Retinal pigment epithelial cell (primary cell): Measurements from ENCODE around the gene WARS1.

- RRBS: no CpG with 5 or more reads among the region's 17 CpGs
These were observed 76.2 kb downstream of the BCL11B start for GRCh38 chr14:99195638-99196410.

GRCh38 chr14:99231869-99232579 is 40.0 kb downstream of the BCL11B start:
- RRBS: no CpG with 5 or more reads among the region's 18 CpGs

GRCh38 chr14:99240389-99240892 is 31.6 kb downstream of the BCL11B start:
- RRBS: no CpG with 5 or more reads among the region's 17 CpGs

DNA sequence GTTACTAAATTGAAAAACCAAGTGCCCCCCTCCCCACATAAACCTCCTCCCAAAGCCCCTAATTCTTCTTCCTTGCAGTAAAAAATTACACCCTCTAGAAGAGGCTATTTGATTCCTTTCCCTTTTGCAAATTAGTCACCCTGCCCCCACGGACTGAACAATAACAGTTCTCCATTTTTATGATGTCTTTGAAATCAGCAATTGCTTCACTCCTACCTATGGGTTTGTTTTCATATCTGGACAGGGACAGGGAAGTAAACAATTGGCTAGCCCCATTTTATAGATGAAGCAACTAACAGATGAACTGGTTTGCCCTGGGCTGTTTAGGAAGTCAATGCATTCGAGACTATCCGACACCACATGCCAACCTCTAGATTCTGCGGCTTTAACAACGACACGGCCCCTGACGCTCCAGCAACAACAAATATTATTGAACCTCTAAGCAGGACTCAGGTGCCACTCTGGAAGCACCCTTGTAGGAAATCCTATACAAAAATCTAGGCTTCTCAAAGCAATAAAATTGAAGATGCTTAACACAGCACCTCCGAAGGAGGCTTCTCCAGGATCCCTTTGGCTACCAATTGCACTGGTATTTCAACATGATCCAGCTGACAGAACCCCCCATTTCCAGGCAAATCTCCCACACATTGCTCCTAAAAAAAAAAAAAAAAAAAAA is 28.6 kb downstream of the BCL11B start:
- RRBS: no CpG with 5 or more reads among the region's 8 CpGs

DNA sequence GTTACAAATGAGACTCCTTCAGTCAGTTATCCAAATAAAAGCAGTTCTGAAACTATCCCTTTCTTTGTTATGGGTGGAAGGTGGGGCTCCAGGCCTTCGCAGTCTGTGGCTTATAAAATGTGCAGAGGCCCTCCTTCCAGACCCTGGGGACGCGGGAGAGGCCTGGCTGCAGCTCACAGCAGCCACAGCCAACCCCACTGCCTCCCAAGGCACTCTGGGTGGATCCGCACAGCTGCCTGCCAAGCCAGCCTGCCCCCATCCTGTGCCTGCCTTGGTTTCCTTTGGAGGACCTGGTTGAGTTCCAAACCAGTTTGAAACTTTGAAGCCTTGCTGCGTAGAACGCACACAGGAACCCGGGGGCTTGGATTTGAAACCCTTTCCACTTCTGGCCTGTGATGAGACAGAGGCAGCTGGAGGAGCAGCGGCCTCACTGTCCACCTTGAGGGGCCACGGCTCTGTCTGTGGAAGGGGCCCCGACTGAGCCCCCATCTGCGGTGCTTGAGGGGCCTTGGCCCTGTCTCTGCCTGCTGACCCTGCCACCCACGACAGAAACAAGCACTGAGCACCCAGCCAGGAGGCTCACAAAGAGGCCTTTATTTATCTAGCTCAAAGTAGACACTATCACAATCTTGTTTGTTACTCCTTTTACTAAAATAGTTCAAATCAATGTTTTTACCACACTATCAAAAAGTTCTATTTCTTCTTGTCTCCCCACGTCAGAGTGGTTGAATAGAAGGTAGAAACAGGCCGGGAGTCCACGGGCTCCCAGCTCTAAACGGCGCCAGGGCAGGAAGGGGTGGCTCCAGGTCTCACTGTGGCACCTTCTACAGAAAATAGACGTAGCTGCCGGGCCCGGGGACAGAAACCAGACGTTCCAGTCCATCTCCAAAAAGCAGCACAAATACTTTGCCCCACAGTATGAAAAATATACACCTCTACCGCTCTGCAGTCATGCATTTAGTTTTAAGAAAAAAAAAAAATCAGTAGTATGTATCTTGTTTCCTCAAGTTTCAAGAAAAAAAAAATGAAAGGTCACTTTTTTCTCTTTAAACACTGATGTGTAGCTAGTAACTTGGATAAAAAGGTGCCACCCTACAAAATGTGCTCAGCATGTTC is 30.6 kb downstream of the CCNK start:
- RRBS: 77% methylated on average over 6 of the region's 22 CpGs

- RRBS: no CpG with 5 or more reads among the region's 9 CpGs
These were observed 33.2 kb downstream of the CCNK start for GRCh38 chr14:99514251-99514949.

DNA sequence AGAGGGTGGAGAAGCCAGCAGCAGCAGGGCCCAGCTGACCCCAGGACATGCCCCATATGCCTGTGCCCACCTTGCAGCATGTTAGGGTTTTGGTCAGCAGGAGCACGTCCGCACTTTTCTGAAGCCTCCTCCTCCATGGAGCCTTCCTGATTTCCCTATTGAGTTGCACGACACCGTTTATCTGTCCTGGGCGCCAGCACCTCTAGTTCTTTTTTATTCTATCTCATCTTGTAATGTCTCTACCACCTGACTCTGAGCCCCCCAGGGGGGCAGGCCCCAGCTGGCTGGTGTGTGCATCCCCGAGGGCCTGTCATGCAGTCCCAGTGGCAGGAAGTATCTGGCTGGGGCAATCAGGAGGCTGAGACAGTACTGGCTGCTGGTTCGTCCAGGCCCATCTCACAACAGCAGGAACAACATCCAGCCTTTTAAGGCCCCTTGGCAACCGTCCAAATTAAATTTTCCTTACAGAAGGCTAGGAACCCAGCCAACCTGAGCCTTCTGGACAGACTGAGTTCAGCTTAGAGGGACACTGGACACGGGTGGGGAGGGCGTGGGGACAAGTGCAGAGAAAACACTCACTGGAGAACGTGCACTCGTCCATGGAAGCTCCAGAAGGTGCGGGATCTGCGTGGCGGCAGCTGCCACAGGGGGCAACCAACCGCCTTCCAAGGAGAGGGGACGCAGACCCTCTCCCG is 39.5 kb downstream of the CCDC85C start:
- RRBS: 11% methylated on average over 1 of the region's 18 CpGs

DNA sequence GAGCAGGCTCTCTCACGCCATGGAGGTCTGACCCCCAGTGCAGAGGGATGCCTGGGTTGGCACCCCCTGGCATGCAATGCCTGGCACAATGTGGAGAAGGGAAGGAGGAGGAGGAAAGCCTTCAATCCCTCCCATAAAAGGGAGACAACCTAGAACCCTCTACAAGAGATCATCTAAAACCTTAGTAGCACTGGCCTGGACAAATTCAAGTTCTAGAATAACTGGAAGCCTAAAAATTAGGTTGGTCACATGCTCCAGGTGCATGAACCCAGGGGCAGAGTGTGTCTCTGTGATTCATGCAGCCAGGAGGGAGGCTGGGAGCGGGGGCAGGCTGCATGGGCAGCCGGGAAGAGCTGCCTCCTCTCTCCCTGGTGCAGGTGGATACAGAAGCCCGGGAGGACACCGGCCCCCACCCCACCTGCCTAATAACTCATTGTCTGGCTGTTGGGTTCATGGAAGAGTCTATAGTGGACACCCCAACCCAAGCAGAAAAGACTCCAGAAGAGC is 38.7 kb downstream of the CCDC85C start:
- RRBS: no CpG with 5 or more reads among the region's 5 CpGs

- RRBS: no CpG with 5 or more reads among the region's 10 CpGs
These were observed 27.7 kb downstream of the CCDC85C start for GRCh38 chr14:99576173-99576890.

- RRBS: no CpG with 5 or more reads among the region's 16 CpGs
These were observed 25.4 kb downstream of the CCDC85C start for GRCh38 chr14:99578348-99579182.

GRCh38 chr14:99730482-99730975 is 46.4 kb downstream of the CYP46A1 start:
- RRBS: 2% methylated on average over 9 of the region's 28 CpGs

DNA sequence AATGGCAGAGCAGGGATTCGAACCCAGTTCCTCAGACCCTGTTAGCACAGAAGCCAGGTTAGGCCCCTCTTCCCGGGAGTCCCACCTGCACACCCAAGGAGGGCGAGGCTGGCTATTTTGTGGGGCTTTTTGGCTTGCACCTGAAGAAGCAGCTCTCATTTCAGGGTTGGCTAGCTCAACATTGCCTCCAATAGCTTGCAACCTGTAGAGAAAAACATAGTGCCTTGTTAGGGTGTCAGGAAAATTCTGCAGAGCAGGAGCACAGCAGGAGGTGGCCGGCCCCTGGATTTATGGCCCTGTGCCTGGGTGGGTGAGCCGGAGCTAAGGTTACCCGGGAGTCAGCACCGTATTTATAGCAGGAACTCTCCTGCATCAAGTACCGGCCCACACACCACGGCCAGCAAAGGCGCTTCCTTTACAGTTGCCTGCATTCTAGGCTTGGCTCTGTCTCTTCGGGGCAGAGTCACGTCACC is 52.9 kb upstream of the EML1 start:
- RRBS: 83% methylated on average over 2 of the region's 12 CpGs

GRCh38 chr14:100082050-100082927 is 17.1 kb downstream of the EVL start:
- RRBS: no CpG with 5 or more reads among the region's 13 CpGs

GRCh38 chr14:100109519-100109905 is 44.3 kb downstream of the EVL start:
- RRBS: no CpG with 5 or more reads among the region's 9 CpGs

GRCh38 chr14:100140359-100141403 is 18.8 kb downstream of the DEGS2 start:
- RRBS: no CpG with 5 or more reads among the region's 25 CpGs

- RRBS: 71% methylated on average over 2 of the region's 6 CpGs
These were observed 16.8 kb downstream of the DEGS2 start for GRCh38 chr14:100142583-100143019.

DNA sequence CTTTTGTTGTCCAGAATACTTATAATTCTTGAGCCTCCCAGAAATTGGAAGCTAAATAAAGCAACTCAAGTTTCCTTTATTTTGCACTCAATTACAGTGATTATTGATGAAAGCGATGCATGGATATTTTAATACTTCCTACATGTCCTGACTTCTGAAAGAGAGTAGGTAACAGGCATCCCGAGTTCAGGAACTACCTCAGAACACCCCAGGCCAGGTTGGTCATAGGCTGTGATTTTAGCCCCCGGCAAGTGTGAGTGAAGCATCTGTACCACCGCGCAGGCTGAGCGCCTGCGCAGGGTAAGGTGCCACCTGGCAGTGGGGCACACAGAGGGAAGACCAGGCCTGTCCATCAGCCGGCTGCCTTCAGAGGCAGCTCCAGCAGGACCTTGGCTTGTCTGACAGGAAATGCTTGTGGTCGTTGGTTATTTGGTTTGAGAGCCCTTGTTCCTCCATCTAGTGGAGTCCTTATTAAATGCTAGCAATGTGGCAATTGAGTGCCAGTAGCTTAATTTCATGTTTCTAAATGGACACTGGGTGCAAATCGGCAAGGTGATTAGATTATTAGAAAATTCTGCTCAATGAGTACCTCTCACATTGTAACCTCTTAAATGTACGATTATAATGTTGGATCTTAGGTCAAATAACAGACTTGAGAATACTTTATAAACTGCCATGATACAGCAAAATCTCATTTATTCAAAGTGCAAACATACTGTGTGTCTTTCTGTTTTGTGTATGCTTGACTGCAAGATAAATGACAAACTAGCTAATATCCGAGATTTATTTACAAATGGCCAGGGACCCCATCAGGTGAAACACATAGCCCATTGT is 27.5 kb downstream of the SLC25A29 start:
- RRBS: no CpG with 5 or more reads among the region's 12 CpGs

DNA sequence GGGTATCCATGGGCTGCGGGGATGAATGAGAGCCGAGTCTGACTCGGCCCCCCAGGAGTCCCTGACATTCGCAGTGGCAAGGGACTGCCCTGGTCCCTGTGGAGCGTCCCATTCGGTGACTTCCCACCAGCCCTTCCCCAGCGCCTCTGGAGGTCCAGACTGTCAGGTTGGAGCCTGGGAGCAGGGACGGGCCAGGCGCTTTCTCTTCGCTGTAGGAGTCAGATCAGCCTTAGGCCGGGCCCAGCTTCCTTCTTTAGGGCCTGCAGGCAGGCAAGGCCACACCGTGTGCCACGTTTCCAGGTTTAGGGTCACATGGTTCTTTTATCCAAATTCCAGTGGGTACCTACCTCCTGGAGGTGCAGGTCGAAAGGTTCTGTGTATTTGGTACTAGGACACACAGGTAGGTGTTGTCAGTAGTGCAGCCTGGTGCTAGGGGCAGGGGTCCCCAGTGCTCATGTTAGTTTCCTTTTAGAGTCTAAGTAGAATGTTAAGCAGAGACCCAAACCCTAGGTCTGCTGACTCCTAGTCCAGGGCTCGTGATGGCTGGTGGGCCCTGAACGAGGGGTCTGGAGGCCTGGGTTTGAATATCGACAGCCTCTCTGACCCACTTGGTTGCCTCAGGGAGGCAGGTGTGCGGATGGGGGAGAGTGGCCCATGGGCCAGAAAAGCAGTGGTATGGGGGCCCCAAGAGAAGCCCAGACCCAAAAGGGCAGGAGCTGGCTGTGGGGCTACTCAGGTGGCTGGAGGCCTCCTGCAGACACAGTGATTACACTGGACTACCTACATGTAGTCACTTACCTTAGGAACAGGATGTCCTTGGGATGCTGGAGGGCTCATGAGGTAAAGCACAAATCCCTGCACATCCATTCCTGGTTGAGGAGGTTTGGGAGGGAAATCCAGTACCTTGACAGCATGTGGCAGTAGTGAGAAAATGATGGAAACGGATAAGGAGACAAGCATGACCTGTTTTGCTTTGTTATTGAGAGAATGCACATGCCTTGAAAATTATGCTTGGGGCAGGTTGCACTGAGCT is 1.4 kb upstream of the SLC25A29 start:
- RRBS: no CpG with 5 or more reads among the region's 19 CpGs

- RRBS: 87% methylated on average over 10 of the region's 46 CpGs
These were observed 5.7 kb downstream of the SLC25A47 start for GRCh38 chr14:100328597-100329553.

DNA sequence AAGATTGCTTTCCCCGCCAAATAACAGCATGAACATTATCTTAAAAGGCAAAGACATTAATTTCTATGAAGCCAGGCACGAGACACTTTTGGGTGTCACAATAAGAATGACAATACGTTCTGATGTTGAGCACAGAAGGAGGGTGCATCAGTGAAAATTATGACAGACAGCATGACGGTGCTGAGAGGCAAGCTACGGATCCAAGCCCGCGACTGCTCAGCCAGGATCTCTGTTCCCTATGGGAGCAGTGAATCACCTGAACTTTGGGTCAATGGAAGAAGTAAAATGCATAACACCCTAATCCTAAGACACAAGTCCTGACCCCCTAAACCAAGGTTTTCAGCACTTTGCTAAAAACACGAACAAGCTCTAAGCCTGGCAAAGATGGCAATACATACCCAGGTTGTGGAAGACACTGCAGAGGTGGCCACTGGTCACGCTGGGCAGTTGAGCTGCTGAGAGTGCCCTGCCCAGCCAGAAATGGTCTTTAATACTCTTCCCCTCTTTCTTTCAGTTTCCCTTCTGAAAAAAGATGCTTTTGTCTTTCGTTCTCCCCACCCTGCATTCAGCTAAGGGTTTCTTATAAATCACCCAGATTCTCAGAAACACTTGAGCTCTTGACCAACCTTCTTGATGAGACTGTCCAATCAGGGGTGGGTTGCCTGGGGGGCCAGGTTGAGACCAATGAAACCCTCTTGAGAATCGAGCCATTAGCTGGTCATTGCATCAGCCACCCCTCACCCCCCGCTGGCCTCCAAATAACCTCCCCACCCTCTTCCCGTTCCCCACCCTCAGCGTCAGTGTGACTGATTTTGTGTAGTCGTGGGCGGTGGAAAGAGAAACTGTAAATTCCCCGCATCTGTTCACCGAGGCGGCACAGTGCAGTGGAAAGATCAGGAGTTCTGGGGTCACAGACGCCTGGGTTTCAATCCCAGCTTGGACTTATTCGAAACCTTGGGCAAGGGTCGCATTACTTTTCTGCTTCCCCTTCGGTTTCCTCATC is at the start of gene WARS1:
WARS1 (minus strand) TSS at position 463 of the 1,003 bp plus-strand sequence.
- RRBS: no CpG with 5 or more reads among the region's 23 CpGs